Pulmonary artery (tissue), 1 donor: ENCODE results near the genes FH, CHML, WDR64, BECN2 and MAP1LC3C.

DNA sequence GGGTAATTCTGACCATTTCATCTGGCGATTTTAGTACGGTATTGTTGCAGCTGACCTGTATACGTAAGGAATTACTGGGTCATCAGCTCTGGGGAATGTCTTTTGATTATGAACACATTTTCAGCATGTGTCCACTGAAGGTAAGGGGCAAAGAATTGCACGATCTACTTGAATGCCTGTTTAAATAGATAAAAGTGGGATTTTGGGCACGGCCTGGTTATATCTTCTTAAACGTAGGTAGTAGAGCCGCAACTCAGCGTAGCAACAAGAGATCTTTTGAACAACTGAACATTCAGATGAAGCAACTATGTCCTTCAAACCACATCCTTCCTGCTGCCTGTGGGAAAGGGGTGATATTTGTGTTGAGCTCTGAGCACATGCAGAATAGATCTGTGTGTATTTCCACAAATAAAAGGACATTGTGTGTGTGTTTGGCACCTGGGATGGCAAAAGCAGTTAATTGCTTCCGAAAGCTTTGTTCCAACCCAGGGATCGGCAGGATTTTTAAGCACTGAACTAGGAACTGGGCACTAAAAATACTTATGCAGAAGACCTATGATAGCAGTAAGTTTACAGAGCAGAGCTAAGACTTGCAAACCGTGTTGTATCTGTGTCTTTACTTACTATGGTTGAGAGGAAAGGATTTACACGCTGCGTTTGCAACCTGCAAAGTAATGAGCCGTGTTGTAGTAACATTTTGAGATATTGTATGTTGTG lies 333.3 kb downstream of the CHRM3 start:
- PRO-cap, result no peak

DNA sequence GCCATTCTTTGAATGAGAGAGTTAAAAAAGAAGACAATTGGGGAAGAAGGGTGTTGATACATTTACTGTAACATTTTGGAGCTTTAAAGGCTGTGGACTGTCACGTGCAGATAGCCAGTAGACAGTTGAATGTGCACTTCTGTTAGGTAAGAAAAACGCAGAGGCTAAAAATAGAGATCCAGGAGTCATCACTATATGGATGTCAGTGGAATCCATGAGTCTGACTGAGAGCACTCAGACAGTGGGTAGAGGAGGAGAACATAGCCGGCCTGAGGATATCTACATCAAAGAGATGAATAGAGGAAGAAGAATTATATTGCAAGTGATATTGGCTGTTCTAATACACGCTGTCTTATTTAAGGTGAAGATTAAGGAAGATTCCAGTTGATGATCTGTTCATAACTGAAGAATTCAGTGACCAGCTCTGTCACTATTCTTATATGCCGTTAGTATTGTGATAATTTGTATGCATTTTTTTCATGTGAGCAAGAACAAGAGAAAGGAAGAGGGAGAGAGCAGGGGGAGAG lies 344.8 kb downstream of the CHRM3 start:
- PRO-cap, result no peak

- PRO-cap, result no peak
Measured at GRCh38 chr1:240092394-240093474, 1.1 kb downstream of the FMN2 start.

DNA sequence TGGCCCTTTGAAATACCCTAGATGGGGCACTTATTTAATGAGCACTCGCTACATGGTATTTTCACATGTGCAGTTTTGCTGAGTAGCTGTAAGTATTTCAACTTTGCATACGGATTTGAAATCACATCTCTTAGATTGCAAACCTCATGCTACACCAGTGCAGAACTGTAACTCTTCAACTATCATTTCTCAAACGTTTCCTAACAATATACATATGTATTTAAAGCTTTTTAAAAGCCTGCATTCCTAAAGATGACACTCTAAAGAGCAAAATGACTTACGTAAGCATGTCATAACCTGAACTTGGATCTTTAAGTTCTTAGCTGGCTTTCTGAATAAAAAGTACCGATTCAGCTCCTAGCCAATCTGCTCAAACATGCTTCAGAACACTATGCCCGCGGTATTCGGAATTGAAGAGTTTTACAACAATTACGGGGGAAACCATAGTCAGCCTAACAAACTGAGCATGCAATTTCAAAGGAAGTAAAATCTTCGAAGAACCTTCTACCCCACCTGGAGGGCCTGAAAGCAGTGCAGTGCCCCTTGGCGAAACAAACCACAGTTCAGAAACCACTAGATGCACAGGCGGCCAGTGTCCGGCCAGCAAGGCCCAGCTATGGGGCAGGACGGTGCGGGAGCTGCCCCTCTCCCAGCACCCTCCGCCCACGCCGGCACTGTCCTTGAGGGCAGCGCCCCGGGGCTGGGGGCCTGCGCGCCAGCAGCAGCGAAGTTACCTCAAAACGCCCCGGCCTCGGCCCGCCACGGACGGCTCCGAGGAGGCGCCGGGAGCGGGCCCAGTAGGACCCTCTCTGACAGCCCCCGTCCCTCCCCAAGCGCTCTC lies 788 bp downstream of the FH start:
- PRO-cap, result no peak

GRCh38 chr1:241519388-241520149 lies at the start of gene FH:
TSS of gene FH (minus strand) at chr1:241519755.
- PRO-cap, result bidirectional peak, plus-strand start at chr1:241519946, minus-strand start at chr1:241519711

GRCh38 chr1:241623832-241624658 lies 16.1 kb downstream of the CHML start:
- PRO-cap, result no peak

GRCh38 chr1:241640174-241640502 lies at the start of gene CHML:
TSS of gene CHML (minus strand) at chr1:241640369.
- PRO-cap, result unidirectional peak, minus-strand start at chr1:241640355

DNA sequence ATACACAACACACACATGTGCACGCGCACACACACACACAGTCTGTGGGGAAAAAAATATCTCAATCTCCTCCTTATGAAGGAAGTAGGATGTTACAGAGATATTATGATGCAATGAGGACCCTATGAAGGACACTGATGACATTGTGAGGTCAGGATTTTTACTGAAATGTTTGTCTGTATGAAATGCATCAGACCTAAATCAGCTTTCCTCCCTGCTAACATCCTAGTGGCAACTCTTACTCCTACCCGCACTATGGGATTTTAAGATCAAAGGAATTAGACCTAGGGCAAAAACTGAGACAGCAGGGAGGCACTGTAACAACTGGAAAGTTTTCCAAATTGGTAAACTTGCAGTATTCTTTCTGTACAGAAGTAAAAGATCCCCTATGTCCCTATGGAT lies at the start of gene WDR64:
Gene WDR64 (plus strand): TSS at position 193 of the 402 bp plus-strand sequence.
- PRO-cap, result no peak

- PRO-cap, result no peak
Measured at GRCh38 chr1:241957725-241958018, at the start of gene BECN2. TSS of gene BECN2 (plus strand) at chr1:241957767.

DNA sequence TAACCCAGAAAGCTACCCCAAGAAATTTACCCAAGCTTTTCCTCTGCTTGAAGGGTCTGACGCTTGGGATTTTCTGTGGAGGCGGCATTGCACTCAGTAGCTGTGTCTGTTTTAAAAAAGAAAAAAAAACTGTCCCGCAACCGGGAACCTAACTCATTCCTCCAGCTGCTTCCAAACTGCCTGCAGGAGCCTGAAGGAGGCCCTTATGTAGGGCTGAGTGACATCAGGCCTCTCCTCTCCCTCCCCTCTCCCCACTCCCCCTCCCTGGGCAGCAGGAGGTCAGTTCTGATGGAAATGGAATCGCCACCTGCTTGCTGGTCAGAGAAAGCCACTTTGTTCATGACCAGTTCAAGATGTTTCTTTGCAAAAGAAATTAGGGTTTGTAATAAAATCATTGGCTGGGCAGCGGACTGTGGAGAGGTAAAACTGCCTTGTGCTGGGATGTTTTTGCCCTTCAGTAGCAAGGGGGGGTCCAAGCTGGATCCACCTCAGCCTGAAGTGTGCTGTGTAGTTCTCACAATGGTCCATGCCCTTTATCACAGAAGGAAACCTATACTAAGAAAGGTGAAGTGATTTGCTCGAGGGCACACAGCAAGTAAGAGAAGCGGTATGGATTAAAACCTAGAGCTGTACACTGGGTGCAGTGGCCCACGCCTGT lies at the start of gene MAP1LC3C:
Gene MAP1LC3C (minus strand): TSS at position 178 of the 658 bp plus-strand sequence.
- PRO-cap, result no peak

GRCh38 chr1:242890089-242890779 lies 364.8 kb downstream of the CEP170 start:
- PRO-cap, result no peak

DNA sequence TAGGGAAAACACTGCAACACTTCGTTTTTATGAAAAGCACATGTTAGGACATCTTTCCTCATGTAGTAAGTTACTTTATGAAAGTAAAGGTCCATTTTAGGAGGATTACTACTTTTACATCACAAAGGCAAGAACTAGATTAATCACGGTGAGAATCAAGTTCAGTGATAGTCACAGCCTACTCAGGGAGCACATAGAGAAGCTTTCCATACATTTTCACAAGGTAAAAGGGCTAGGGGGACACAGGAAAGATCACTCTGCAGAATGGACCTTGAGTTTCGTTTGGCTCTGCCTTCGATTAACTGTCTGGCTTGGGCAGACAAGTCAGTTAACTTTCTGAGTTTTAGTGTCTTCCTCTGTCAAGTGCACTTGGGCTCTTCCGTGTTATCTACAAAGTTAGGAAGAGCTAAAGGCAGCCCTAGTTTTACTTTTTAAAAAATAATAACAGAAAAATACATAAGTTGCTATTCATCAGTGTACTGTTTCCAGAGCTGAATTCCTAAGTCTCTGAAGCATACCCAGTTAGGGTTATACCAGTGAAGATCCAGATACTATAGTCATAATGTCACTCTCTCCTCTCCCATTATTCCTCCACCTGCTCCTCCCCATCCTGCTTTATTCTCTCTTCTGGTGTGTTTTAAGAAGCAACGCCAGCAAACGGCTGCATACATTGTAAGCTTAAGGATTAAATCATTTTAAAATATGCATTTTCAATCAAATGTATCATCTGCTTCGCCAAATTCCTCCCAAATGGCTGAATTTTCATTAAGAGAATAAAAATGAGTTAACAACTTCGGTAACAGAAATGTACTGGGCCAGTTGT lies 1.7 kb downstream of the CEP170 start:
- PRO-cap, result no peak

DNA sequence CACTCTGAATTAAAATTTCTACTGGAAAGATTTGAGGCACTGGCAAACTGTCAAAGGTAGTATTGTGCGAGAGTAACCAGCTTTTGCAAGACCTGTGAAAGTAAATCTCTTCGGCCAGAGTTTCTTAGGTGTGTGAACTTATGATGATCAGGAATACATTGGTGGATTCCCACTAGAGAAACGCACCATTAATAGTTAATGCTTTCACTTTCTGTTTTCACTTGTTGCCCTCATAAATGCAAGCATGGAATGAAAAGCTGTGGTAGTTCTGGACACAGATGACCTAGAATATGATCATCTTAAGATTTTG lies 98.6 kb downstream of the SDCCAG8 start:
- PRO-cap, result no peak

DNA sequence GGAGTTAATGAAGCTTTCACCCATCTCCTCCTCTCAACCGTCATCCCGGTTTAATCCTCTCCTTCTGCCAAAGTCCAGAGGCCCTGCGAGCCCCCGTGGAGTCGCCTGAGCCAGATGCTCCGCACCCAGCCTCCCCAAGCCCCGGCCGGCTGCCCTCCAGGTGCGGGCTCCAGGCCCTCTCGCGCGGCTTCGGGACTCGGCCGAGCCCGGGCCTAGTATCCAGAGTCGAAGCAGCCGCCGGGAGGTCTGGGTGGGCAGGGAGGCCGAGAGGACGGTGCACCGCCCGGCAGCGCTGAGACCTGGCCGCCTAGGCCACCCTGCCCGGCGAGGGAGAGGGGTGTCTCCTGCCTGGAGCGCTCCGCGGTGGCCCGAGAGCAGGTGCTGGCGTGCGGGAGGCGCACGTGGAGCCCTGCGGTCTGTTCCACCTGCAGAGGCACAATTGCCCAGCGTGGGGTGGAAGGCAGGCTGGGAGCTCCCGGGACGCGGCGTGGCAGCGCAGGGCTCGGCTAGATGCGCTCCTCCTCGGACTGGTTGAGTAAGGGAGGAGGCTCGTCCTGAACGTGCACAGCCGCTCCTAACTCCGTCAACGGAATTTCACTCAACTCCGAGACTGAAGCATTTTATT lies 218.5 kb downstream of the SDCCAG8 start:
- PRO-cap, result no peak

- PRO-cap, result no peak
Measured at GRCh38 chr1:243621113-243621751, 228.8 kb downstream of the AKT3 start.

DNA sequence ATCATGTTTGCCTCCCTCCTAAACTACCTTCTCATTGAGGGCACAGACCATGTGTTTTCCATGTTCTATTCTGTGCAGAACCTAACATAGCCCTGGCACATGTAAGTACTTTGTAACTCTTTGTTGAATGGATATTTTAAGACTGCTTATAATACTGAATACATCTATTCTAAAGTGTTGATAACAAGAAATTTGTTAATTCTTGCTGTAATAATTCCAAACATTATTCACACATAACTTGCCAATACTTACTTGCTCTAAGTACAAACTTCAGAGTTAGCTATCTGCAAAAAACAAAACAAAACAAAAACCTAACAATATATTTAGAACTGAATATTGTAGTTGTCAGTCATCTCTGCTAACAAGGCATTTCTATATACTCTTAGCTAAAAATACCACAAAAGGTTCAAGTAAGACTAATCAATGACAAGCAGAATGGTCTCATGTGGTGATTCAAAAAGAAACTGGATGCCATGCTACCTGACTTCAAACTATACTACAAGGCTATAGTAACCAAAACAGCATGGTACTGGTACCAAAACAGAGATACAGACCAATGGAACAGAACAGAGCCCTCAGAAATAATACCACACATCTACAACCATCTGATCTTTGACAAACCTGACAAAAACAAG lies 78.6 kb downstream of the AKT3 start:
- PRO-cap, result no peak

DNA sequence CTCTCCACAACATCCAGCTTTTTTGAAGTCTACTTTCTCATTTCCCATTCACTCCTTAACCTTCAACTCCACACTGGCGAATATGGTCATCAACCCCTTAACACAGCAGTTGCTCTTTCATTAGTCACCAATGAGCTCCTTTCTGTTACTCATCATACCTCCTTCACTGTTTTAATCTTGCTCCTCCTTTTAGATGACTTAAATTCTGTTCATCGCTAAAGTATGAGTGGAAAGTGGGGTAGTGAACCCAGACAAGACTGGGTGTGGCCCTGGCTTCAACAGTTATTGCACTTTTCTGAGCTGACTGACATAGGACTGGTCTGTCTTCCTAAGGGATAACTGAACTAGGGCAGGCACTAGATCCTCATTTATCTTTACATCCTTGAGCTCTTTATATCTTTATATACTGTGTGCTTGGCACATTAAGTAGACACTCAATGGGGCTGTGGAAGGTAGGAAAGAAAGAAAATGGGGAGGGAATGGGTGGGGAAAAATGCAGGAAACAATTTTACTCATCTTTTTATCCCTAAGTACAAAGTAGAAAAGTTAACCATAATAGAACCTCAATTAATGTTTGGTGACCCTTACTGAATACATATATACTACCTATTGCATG lies 51.2 kb downstream of the AKT3 start:
- PRO-cap, result no peak

GRCh38 chr1:244092155-244092687 lies 41.1 kb downstream of the ZBTB18 start:
- PRO-cap, result no peak

- PRO-cap, result unidirectional peak, minus-strand start at chr1:244214368
Measured at GRCh38 chr1:244214194-244214712, 138.2 kb upstream of the C1orf100 start.

DNA sequence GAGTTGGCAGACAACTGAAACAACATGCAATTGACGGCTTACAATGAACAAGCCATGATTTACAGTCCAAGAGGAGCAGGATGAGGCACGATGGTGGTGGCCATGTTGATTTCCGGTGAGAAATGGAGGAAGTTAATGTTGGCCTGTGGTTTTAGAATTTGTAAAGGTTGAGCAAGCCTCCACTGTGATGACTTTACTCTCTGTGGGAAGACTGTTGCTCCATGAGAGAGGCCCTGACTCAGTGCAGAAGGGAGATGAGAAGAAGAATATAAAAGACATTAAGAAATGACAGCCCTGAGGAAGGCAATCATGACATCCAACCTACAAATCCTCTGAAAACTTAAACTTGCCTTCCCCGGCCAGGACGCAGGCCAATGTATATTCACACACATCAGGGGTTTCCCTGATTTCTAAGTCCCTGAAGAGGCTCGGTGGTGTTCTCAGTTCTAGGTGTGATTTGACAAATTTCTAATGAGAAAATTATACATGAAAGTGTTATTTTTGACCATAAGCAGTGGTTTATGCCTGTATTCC lies 32.7 kb upstream of the C1orf100 start:
- PRO-cap, result no peak